ENCODE measurements around a stretch of chr12.

DNA sequence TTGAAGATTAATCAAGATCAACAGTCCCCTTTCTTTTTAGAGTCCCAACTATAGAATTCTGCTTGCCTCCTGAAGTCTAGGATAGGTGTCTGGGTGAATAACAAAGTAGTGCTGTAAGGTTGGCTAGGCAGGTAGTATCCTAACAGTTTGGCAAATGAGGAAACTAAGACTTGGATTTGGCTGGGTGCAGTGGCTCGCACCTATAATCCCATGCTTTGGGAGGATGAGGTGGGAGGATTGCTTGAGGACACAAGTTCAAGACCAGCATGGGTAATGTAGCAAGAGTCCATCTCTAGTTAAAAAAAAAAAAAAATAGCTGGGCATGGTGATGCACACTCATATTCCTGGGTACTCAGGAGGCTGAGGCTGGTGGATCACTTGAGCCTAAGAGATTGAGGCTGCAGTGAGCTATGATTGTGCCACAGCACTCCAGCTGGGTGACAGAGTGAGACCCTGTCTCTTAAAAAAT lies 6.1 kb downstream of the RAB21 start:
- PRO-cap, 3 experiments, result no peak in any of the 3 experiments
- RRBS, result no CpG with 5 or more reads among the region's 1 CpG

- PRO-cap, 3 experiments, result no peak in any of the 3 experiments
- RRBS, result no CpG with 5 or more reads among the region's 1 CpG
These were observed 6.5 kb downstream of the RAB21 start for GRCh38 chr12:71761215-71761473.

- PRO-cap, 3 experiments, result no peak in any of the 3 experiments
- RRBS, result no CpG with 5 or more reads among the region's 3 CpGs
These were observed 1069.3 kb downstream of the TRHDE start for GRCh38 chr12:73341560-73341812.

GRCh38 chr12:74170517-74171547 lies 366.8 kb upstream of the ATXN7L3B start:
- PRO-cap, 3 experiments, result no peak in any of the 3 experiments
- RRBS, result 75% methylated on average over 6 of the region's 48 CpGs

DNA sequence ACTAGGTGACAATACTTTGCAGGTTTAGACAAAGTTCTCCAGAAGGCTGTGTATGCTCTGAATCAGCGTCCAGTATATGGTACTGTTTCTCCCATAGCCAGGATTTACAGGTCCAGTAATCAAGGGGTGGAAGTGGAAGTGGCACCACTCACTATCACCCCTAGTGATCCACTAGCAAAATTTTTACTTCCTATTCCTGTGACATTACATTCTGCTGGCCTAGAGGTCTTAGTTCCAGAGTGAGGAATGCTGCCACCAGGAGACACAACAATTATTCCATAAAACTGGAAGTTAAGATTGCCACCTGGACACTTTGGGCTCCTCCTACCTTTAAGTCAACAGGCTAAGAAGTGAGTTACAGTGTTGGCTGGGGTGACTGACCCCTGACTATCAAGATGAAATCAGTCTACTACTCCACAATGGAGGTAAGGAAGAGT lies 256.7 kb upstream of the ATXN7L3B start:
- PRO-cap, 3 experiments, result no peak in any of the 3 experiments
- RRBS, result no CpG with 5 or more reads among the region's 1 CpG

GRCh38 chr12:75720659-75721280 lies 209.4 kb upstream of the KRR1 start:
- PRO-cap, 3 experiments, result no peak in any of the 3 experiments
- RRBS, result no CpG with 5 or more reads among the region's 4 CpGs

DNA sequence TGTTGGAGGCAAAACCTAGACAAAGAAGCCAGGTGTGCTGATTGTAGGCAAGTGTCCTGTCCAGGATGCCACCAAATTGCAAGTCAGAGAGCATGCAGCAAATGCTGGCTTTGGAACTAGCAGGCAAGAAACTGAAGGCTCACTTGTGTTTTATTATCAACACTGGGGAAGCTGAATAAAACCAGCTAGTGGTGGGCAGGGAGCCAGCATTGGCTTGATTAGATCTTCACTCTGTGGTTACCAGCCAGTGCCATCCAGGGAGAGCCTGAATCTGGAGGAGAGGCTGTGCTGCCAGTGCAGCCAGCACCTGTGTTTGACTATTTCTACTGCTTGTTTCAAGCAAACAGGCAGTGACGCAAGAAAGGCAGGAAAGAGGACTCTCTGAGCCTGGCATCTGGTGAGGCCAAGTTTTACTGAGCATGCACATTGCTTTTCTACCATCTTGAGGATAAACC lies 273.1 kb upstream of the KRR1 start:
- PRO-cap, 3 experiments, result no peak in any of the 3 experiments
- RRBS, result no CpG with 5 or more reads among the region's 1 CpG

GRCh38 chr12:75913276-75914344 lies 170.9 kb downstream of the NAP1L1 start:
- PRO-cap, 3 experiments, result no peak in any of the 3 experiments
- RRBS, result no CpG with 5 or more reads among the region's 9 CpGs

DNA sequence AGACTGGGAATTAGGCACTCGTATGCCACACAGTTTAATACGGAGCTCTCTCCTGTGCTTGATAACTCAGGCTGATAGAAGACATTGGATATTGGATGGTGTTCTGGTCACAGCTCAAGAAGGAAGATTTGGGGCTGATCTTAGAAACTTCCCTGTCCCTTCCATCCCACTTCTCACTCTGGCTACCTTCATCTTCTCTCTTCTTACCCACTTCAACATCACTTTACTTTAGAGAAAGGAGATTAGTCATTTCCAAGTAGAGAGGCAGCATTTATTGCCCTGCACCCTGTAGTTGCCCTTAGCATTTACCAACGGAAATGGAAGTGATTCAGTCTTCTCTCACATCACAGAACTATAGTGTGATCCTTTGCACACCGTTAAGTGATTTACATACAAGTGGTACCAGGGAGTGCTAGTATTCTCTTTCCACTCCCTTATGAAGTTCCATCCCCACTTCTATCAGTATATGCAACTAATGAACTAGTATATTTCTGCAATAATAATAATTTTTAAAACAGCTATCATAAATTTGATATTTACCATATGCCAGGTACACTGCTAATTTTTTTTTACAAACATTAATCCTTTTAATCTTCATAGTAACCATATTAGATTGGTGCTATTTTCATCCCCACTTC lies 105.3 kb downstream of the NAP1L1 start:
- PRO-cap, 3 experiments, result peak in 1 of 3 experiments; most common minus-strand start position 180 of the sequence (in 1)
- RRBS, result no CpG with 5 or more reads among the region's 4 CpGs

- PRO-cap, 3 experiments, result peak in 3 of 3 experiments; most common plus-strand start chr12:76031829 (in 3); most common minus-strand start chr12:76031436 (in 2)
- RRBS, result 1% methylated on average over 47 of the region's 85 CpGs
These were observed 53.0 kb downstream of the NAP1L1 start for GRCh38 chr12:76031221-76032049.

DNA sequence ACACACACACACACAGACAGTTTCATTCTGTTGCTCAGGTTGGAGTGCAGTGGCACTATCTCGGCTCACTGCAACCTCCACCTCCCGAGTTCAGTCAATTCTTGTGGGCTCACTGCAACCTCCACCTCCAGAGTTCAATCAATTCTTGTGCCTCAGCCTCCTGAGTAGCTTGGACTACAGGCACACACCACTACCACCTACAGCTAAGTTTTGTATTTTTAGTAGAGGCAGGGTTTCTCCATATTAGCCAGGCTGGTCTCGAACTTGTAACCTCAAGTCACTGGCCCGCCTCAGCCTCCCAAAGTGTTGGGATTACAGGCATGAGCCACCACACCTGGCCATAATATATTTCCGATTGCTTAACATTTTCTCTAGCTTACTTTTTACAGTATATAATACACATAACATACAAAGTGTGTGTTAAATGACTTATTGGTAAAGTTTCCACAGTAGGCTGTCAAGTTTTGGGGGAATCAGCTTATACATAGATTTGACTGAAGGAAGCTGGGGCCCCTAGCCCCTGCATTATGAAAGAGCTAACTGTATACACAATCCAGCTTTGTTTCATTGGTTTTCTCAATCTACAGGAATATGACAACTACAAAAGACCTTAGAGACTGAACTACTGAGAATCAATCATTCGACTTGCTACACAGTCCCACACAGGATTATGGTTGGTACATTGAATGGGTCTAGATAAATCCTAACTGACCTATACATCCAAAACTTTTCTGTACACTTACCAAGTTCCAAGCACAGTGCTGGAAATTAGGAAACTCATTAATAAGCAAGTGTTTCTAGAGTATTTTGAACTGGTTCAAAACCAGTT lies 43.7 kb downstream of the NAP1L1 start:
- PRO-cap, 3 experiments, result no peak in any of the 3 experiments
- RRBS, result no CpG with 5 or more reads among the region's 6 CpGs

DNA sequence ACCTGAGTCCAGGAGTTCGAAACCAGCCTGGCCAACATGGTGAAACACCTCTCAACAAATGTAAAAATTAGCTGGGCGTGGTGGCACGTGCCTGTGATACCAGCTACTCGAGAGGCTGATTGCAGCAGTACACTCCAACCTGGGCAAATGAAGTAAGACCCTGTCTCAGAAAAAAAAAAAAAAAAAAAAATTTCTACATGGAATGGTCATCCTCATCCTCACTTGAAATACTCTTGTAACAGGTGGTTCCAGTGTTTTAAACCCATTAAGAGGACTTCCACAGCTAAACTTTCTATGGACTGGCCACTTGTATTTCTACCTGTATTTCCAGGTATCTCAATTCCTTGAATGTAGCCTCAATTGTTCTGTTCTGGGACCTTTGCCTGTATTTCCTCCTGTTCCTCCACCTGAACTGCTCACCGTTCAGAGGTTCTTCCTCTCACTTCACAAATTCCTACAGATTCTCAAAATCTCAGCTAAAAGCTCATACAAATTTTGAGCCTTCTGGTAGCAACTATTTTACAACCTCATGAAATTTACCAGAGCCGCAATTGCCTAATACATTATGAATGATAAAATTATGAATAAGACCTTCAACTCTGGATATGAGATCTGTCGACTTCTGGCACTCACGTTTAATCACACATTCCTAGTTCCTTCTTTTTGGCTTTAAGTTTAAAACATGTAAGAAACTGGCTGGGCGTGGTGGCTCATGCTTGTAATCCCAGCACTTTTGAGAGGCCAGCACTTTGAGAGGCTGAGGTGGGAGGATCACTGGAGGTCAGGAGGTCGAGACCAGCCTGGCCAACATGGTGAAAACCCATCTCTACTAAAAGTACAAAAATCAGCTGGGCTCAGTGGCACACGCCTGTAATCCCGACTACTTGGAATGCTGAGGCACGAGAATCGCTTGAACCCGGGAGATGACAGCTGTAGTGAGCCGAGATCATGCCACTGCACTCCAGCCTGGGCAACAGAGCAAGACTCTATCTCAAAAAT lies 40.9 kb downstream of the NAP1L1 start:
- PRO-cap, 3 experiments, result no peak in any of the 3 experiments
- RRBS, result no CpG with 5 or more reads among the region's 16 CpGs

GRCh38 chr12:76054737-76055510 lies 29.6 kb downstream of the NAP1L1 start:
- PRO-cap, 3 experiments, result no peak in any of the 3 experiments
- RRBS, result no CpG with 5 or more reads among the region's 3 CpGs

GRCh38 chr12:76085307-76085574 lies 756 bp upstream of the NAP1L1 start:
- PRO-cap, 3 experiments, result no peak in any of the 3 experiments
- RRBS, result no CpG with 5 or more reads among the region's 8 CpGs

DNA sequence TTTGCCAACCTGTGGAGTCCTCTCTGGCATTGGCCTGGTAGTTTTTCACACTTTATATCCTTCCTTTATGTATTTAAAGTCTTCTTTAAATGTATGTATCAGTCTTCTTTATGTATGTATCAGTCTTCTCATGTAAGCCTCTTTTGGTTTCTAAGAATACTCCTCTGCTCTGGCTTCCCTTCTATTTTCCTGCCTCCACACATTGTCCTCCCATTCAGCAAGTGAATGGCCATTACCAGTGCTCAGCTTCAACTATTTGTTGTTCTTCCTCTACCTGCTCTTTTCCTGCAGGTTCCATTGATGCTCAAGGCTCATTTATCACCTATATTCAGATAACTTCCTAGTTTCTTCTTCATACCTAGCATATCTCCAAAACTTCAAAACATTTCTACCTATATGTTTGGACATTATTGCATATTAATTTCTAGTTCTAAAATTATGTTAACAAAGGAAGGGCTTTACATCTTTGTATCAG lies 92.5 kb downstream of the OSBPL8 start:
- PRO-cap, 3 experiments, result no peak in any of the 3 experiments

- PRO-cap, 3 experiments, result no peak in any of the 3 experiments
- RRBS, result no CpG with 5 or more reads among the region's 1 CpG
These were observed 55.5 kb downstream of the OSBPL8 start for GRCh38 chr12:76503958-76504537.

- PRO-cap, 3 experiments, result no peak in any of the 3 experiments
- RRBS, result no CpG with 5 or more reads among the region's 6 CpGs
These were observed 39.8 kb downstream of the OSBPL8 start for GRCh38 chr12:76519682-76520262.

GRCh38 chr12:76614282-76614925 lies 54.8 kb upstream of the OSBPL8 start:
- PRO-cap, 3 experiments, result no peak in any of the 3 experiments
- RRBS, result no CpG with 5 or more reads among the region's 3 CpGs

DNA sequence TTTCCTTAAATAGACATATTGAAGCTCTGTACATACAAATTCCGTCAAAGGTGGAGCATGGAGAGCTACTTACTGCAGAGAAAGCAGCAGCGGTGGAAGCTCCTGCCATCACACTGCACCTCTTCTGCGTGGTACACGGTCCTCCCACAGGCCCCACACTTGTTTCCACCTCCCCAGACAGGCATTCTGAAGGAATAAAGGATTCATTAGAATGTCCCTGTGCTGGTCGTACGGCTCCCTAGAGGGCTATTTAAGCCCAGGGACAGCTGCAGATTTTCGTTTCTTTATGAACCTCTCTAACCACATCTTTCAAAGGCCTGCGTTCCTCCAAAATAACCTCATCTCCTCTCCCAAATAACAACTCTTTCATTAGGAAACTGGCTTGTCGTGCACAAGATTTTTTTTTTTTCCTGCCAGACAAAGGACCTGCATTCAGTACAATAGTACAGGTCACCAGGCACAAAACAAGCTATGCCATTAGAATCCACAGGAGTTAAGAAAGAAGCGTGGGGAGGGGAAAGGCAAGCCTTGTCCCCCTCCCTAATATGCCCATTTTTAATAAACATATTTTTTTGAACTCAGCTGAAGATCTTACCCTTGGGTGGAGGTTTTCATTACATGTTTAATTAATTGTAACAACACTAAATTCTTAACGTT lies 12.6 kb downstream of the CSRP2 start:
- PRO-cap, 3 experiments, result no peak in any of the 3 experiments
- RRBS, result no CpG with 5 or more reads among the region's 11 CpGs

DNA sequence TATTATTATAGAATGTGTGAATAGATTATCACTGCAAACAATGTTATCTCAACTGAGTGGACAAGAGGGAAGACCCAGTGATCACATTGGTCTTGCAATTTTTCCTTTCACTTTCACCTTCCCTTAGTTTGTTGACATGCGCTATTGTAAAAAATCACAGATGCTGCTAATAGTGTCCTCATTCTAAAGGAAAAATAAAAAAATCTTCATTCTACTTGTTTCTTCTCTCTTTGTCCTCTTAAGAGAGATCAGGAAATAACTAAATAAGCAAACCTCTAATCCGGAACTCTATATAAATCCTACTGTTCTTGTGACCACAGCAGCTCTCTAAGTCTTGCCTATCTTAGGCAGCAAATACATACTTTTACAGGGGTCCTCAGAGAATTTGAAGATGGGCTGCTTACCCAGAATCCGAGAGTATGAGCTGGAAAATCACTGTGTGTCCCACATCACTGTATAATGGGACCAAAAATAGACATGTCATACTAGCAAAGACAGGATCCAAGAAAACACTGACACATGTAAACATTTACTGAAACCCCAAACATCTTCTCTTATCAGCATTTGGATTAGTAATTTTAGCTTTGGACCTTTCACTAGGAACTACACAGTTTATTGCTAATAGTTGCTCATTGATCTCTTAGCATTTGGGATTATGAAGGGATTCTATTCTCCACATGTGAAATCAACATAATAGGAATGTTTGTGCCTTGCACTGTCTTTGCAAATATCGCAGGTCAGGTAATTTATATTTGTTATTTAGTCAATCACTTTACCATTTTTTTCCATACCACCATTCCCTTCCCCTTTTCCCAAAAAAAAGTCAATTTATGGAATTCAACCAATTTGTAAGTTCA lies 257.9 kb downstream of the NAV3 start:
- PRO-cap, 3 experiments, result no peak in any of the 3 experiments
- RRBS, result no CpG with 5 or more reads among the region's 4 CpGs